Cardiac septum (tissue), 1 donor: Measurements from ENCODE around the genes PIP5K1C, MATK and SHD.

GRCh38 chr19:3482608-3482811 lies 731 bp downstream of the SMIM44 start:
- PRO-cap: no peak

DNA sequence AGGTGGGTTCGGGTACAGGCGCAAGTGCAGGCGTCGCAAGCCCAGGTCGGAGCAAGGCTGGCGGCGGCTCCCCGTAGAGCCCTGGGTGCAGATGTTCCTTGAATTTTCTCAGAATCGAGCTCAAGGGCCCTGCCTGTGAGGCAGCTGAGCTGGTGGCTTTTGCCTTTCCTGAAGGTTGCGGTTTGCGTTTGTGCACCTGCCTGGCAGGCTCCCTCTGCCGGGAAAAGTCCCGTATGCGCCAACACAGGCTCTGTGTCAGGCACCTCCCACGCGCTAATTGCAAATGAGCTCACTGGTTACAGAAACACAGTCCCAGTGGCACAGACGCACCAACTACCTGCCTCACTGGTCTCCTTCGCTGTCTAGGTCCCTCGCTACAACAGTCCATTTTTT lies 5.9 kb downstream of the DOHH start:
- PRO-cap: no peak

DNA sequence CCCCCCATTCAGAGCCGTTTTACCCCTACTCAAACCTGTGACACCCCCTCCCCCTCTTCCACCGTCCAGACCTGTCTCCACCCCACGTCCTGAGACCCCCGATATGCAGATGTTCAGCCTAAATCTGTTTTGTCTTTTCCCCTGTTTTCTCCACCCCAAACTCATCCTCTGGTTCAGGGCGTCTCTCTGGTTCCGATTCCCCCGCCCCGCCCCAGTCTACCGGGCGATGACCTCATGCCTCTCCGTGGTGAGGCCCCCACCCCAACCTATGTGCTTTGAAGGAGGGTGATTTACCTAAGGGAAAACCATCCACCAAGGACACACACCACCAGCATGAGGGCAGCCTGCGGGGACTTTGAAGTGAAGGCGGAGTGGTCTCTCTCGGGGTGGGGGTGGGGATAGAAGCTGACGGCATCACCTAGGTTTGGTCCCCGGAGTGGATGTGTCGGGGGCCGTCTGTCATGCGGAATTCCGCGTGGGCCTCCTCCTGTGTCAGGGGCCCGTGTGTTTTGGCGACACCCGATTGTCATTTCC lies 1.3 kb downstream of the FZR1 start:
- PRO-cap: unidirectional peak, minus-strand start at position 163 of the sequence

- PRO-cap: no peak
Measured at GRCh38 chr19:3573451-3574704, 1.1 kb downstream of the HMG20B start.

- PRO-cap: no peak
Measured at GRCh38 chr19:3632354-3633440, 6.1 kb upstream of the CACTIN start.

GRCh38 chr19:3699815-3701147 lies at the start of gene PIP5K1C:
PIP5K1C (minus strand) TSS chr19:3700468.
- PRO-cap: unidirectional peak, minus-strand start at chr19:3700458

GRCh38 chr19:3783728-3784158 lies 2.4 kb downstream of the MATK start:
- PRO-cap: no peak

GRCh38 chr19:3785456-3785690 lies 808 bp downstream of the MATK start:
- PRO-cap: no peak

GRCh38 chr19:3785691-3786936 lies at the start of gene MATK:
MATK (minus strand) TSS chr19:3786381.
- PRO-cap: no peak

DNA sequence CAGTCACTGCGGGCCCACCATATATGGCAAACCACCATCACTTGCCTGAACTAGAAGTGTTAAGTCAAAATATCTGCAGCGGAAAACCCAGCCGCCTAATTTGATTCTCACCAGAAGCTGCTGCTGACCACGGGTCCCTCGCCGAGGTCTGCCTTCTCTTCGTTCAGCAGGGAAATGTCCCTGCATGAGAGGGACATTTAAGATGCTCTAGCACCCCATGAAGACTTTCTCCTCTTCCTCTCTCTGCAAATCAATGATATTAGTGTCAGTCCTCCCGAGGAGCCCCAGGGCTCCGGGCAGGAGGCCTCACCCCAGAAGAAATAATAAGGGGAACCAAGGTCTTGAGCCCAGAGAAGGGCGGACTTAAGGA lies 3.0 kb upstream of the MATK start:
- PRO-cap: no peak

- PRO-cap: no peak
Measured at GRCh38 chr19:4012032-4012738, 4.6 kb downstream of the PIAS4 start.

GRCh38 chr19:4069316-4069638 lies 2.6 kb upstream of the ZBTB7A start:
- PRO-cap: no peak

- PRO-cap: unidirectional peak, minus-strand start at chr19:4081522
Measured at GRCh38 chr19:4081308-4081789, 14.7 kb upstream of the ZBTB7A start.

- PRO-cap: no peak
Measured at GRCh38 chr19:4098996-4099553, 24.8 kb downstream of the MAP2K2 start.

DNA sequence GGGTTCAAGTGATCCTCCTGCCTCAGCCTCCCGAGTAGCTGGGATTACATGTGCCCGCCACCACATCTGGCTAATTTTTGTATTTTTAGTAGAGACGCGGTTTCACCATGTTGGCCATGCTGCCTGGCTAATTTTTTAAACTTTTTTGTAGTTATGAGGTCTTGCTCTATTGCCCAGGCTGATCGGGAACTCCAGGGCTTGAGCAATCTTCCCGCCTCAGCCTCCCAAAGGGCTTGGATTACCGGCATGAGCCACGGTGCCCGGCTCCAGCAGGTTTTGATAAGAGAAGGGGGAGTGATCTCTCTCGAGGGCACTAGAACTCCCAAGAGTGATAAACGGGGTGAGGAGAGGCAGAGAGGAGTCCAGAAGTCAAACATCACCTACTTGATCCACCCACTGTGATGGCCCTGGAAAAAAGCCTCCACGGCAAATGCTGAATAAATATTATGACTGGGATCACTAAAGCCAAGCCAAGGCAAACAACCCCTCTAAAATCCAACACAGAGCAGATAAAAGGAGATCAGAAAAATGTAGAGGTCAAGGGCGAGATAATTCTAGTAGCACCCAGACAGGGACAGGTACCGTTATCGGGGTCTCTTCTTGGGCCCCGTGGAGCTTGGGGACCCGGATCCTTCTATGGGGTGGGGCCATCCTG lies 4.0 kb upstream of the CREB3L3 start:
- PRO-cap: no peak

GRCh38 chr19:4157843-4158203 lies 4.4 kb downstream of the CREB3L3 start:
- PRO-cap: no peak

- PRO-cap: no peak
Measured at GRCh38 chr19:4170949-4171797, 11.2 kb downstream of the SIRT6 start.

GRCh38 chr19:4258114-4258617 lies 11.3 kb downstream of the YJU2 start:
- PRO-cap: no peak

DNA sequence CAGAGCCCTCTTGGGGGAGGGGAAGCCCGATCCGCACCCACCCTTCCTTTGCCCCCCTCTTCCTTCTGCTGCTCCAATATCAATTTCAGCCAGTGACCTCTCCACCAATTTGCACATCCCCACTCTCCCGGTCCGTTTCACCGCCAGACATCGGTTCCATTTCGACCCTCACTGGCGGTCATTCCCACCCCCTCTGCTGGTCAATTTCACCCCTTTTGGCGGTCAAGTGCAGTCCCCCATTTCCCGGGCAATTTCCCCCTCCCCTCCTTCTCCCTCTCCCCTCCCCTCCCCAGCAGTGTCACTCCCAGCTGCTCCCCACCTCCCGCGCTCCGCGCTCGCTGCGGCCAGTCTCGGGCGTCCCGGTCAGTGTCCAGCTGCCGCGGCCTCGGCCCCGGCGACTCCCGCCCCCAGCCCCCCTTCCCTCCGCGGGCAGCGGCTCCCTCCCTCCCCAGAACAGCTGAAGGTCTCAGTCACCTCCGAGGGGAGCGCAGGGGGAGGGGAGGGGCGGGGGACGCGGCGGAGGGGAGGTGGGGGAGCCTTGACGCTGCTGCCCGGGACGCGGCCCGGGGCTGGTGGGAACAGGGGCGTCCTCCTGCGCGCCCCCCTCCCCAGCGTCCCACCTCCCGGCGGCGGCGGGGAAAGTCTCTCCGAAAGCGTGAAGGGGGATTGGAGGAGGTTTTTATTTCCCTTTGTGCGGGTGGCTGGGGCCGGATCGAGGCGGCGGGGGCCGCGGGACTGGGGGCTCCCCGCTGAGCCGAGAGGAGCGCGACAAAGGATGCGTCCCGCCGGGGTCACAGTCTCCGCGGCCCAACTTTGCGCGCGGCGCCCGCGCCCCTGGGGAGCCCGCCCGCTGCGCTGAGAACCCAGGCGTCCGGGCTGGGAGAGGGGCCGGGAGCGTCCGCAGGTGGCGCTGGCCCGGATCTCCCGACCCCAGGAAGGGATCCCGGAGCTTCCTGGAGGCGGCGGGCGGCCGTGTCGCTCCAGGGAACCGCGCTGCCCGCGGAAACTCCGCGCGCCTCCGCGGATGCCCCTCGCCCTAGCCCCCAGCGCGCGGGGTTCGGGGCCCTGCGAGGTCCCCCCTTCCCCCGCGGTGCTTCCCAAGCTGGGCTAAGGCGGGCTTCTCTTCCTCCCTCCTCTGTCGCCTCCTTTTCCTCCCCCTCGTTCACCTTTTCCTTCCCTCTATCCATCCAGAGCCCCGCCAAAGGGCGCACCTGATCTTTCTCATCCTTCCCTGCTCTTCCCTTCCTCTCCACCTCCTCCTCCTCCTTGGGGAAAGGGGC lies at the start of gene SHD:
Gene SHD (plus strand): TSS at position 544 of the 1,280 bp plus-strand sequence.
- PRO-cap: no peak

DNA sequence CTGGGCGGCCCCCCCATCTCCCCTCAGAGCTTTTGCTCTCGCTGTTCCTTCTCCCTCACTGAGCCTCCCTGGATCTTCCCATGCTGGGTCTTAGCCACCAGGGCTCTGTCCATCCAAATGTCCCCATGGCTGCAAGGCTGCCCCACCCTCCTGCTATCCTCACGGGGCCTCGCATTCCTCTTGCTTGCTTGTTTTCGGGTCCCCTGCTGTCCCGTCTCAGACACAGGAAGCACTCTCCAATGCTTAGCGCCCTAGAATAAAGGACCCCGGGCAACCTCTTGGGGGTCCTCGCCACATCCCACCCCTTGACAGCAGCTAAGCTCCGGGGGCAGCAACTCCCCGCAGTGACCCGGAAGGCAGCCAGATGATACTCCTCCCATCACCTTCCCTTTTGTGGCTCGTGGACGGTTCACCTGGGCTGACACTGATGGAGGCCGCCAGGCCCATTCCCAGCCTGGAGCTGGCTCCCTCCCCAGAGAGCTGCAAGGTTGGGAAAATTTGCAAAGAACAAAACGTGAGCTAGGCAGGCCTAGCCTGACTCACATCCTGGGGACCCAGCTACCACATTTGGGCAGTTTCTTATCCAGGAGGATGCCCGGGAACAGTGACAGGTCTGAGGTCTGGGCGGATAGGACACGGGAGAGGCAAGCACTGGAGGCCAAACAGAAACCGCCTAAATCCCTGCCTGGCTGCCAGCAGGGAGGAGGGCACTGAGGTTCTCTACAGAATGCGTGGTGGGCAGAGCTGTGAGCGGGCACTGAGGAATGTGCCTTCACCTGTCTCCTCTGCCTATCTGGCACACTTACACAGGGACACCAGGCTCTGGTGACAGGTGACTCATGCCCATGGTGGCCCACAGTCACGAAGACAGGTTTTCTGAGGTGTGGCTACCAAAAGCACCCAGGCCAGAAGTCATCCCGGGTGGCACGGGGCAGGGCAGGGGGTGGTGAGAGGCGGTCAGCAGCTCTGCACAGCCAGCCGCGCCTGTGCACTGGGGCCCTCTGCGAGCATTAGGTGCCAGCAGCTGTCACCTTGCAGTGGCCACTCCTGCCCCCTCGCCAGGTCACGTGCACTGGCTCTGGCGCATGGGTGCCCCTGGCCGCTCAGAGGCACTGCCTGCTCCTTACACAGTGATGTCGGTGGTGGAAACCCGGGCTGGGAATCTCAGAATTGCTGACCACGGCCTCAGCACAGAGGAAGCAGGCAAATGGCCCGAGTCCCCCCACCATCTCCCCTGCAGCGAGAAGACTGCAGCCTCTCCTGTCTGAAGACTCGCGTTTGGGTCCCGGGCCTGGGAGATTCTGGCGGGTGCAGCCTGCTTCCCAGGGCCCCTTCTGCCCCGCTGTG lies 23.2 kb downstream of the SH3GL1 start:
- PRO-cap: no peak